ENCODE data around the genes MBD1 and C18orf54.

GRCh38 chr18:50096728-50097211 is 98.2 kb downstream of the MYO5B start:
- RRBS = no CpG with 5 or more reads among the region's 3 CpGs

- RRBS = no CpG with 5 or more reads among the region's 6 CpGs
These were observed 97.3 kb downstream of the MYO5B start for GRCh38 chr18:50097492-50098146.

- RRBS = no CpG with 5 or more reads among the region's 5 CpGs
These were observed 717 bp downstream of the MBD1 start for GRCh38 chr18:50280567-50281044.

DNA sequence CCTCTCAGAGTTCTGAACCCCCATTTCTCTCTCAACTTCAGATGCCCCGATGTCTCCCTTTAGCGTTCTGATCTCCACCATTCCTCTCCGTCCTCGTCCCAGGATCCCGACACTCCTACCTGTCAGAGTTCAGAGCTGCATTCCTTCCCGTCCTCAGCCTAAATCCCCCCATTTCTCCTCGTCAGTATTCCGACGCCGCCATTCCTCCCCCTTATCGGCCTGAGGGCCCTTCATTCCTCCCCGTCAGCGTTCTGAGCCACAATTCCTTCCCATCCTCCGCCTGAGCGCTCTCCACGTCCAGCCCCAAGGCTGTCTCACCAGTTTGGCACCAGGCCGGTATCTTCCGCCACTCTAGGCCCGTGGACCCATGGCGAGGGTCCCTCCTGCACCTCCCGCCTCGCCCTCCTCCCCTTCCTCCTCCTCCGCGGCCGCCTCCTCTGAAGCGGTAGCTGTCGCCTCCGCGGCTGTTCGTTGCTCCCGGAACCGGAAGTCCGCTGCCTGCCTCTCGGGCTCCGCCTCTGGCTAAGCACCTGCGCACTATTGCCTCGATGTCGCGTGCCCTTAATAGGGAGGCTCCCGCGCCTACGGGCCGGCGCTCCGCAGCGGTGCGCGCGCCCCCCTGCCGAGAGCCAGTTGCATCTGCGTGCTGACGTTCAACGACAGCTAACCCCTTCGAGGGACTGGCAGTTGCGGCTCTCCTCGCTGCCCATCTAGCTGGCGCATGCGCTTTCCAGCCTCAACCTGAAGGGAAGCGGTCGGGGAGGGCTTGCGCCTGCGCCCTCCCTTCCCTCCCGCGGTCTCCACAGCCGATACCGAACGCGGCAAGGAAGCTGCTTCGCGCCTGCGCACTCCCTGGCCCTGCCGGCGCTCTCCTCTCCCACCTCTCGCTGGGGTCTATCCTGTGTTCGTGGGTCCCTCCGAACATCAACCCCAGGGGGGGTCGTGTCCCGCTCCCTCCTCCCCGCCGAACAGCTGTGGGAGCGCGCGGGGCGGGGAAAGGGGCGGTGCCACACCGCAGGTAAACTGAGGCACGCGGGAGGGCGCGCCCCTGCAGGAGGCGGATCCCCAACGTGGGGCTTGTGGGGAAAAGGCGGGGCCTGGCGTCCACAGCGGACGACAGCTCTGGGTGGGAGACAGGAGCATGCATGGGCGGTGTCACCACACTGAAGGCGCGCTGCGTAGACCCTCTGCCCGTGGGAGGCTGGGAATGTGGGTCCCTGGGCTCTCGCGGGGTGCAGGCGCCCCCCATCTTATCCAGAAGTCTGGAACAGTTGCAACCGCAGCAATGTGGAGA is at the start of gene MBD1:
Gene MBD1, minus strand, starts transcription at position 479 of the 1,294 bp plus-strand sequence.
- RRBS = 0% methylated on average over 8 of the region's 105 CpGs

GRCh38 chr18:50284870-50285377 is 2.6 kb downstream of the CXXC1 start:
- RRBS = no CpG with 5 or more reads among the region's 13 CpGs

DNA sequence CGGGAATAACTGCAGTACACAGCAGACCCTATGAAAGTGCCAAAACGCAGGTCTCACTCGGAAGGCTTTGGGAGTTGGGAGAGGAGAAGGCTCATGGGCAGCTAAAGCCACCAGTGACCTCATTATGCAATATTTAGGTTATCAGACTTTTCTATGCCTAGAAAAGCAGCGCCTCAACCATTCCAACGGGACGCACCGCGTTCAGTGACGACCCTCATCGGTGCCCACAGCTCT is 887 bp upstream of the MAPK4 start:
- RRBS = no CpG with 5 or more reads among the region's 10 CpGs

DNA sequence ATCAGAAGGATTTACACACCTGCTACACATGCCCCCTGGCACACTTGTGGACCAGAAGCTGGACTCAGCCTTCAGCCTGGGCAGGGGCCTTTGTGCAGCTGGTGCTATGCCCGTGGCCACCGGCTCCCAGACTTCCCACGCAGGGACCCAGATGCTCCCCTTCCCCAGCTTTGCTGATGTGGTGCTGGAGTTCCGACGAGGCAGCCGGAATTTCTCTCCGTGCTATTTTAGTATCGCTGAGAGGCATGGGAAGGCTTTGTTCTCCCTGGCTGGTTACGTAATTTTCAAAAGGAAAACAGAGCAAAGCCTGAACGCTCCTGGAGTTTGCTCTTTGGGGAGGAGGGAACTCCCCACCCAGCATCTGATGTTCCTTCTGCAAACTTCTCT is 94.7 kb downstream of the MAPK4 start:
- RRBS = 12% methylated on average over 5 of the region's 10 CpGs

DNA sequence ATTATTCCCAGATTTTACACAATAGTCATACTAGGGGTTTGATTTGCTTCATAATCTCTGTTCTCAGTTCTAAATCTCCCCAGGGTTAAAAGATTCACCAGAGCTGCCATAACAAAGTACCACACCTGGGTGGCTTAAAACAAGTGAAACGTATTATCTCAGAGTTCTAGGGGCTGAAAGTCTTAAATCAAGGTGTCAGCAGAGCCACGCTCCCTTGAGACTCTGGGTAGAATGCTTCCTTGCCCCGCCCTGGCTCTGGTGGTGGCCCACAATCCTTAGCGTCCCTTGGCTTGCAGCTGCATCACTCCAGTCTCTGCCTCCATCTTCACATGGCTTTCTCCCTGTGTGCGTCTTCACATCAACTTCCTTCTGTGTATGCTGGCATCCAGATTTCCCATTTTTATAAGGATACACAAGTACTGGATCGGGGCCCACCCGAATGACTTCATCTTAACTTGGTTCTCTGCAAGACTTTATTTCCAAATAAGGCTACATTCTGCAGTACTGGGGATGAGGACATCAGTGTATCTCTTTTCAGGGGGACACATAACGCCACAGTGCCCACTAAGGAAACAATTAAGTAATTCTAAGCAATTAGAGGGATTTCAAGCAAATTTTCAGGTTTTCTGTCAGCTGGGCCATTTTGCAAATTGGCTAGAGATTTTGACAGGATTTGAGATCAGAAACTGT is 62.4 kb downstream of the MRO start:
- RRBS = no CpG with 5 or more reads among the region's 8 CpGs

- RRBS = 0% methylated on average over 5 of the region's 25 CpGs
These were observed 489 bp upstream of the SMAD4 start for GRCh38 chr18:51029447-51030001.

- RRBS = no CpG with 5 or more reads among the region's 4 CpGs
These were observed 76.9 kb downstream of the SMAD4 start for GRCh38 chr18:51106912-51107366.

DNA sequence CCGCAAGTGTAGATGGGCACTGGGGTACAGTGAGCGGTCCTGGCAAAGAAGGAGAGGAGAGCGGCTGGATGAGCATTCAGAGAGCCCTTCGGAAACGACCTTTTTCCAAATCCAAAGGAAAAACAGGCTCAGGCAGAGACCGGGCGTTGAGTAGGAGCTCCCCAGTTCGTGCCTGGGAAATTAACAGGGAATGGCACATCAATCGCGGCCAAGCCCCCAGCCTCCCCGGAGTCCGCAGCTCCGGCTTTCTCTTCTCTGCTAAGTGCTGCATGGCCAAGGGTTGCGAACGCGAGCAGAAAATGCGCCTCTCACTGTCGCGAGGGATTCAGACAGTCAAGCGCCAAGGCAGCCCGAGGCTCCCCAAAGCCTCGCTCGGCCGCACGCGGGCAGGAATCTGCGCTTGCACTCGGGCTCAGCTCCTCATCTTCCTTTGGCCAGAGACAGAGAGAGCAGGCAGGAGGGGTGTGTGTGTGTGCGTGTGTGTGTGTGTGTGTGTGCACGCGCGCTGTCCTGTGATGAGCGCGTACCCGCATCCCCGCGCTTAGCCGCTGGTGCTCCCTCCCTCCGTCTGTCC is 1.9 kb downstream of the DCC start:
- RRBS = 5% methylated on average over 6 of the region's 39 CpGs

DNA sequence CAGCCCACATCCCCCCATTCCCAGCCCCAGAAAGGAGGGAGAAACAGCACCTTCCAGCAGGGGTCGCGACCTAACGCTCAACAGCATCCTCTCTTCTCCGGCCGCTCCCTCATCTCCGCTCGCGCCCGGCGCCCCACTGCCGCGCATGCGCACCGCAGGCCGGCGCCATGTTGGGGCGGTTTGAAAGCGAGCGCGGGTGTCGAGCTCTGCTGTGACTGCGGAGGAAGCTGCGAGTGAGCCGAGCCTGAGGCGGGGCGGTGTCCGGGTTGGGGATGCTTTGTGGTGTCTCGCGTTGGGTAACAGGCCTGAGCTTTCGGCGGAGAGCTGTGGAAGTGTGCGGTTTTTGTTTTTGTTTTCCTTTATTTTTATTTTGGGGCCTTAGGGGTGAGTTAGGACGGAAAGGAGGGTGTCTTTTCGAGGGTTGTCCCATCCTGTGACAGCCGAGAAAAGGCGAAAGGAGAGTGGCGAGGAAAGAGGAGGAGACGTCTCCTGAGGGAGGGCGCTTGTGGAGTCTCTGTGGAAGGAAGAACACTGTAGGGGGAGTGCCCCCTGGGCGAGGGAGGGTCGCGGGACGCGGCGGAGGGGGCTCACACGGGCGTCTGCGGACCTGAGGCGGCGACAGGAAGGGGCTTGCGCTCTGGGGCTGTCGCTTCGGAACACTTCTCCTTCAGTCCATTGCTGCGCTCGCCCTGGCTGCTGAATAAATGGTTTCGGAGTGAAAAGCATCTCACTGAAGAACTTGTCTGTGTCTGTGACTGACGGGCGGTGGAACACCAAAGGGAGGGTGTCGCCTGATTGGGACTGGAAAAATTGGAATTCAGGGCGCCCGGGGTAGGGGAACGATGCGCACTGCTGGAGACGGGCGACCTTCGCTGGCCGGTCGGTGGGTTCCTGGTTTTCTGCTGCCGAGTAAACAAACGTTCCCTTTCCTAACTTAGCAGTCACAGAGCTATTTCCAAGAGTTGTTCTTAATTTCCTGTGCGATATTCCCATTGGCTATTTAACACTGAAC is at the start of gene C18orf54:
Gene C18orf54, plus strand, starts transcription at position 165 of the 1,012 bp plus-strand sequence.
- RRBS = 1% methylated on average over 13 of the region's 71 CpGs

- RRBS = no CpG with 5 or more reads among the region's 4 CpGs
These were observed 11.2 kb downstream of the CCDC68 start for GRCh38 chr18:54948059-54948442.

GRCh38 chr18:54957828-54958454 is 1.3 kb downstream of the CCDC68 start:
- RRBS = no CpG with 5 or more reads among the region's 5 CpGs

- RRBS = no CpG with 5 or more reads among the region's 2 CpGs
These were observed 167.2 kb downstream of the TCF4 start for GRCh38 chr18:55420875-55421187.

GRCh38 chr18:55477400-55478018 is 110.5 kb downstream of the TCF4 start:
- RRBS = no CpG with 5 or more reads among the region's 7 CpGs

GRCh38 chr18:55720818-55721411 is 132.9 kb upstream of the TCF4 start:
- RRBS = no CpG with 5 or more reads among the region's 23 CpGs

DNA sequence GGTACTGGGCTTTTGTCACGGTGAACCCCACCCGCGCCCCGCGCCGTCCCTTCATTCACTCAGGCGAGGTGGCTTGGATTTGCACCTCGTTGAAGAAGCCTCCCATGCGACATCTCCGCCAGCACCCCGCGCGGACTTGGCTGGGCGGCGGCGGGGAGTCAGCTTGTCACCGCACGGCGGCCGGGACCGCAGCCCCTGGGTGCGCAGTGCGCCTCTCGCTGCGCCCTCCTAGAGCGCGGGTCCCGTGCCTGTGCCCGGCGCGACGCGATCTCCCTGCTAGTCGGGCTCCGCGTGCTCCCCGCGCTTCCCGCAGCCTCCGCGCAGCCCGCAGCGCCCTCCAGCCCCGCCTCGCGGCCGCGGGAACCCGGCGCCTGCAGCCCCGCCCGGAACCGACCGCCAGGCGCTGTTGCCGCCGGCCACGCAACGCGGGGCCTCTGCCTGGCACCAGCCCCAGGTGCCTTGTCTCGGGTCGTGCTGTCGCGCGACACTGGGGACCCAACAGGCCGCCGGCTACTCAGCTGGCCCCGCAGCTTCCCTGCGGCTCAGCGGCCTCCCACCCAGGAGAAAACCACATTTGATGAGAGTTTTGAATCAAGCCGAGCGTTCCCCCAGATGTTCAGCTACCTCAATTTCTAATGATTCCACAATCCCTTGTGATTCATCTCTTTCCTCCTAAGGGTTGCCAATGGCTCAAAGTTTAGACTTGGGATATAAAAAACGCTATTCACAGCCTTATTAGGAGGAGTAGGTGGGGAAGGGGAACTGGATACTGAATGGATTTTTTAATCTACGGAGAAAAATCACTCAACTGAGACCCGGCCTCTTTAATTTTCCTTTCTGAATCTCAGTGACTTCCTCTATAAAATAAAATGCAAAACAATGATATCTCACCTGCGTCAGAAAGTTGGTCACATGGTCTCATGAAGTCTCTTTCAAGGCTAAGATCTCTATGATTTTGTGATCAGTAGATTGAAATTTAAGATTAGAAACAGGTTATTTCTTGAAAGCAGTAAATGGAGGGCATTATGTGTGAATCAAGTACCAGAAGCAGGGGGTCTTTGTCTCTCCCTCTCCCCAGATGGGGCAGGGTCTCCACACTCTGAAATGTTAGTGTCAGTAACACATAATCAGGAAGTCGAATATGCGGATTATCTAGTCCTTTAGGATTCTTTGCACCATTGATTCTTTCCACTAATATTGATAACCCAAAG is 192.5 kb upstream of the TCF4 start:
- RRBS = 5% methylated on average over 31 of the region's 78 CpGs

- RRBS = no CpG with 5 or more reads among the region's 7 CpGs
These were observed 279.0 kb upstream of the TCF4 start for GRCh38 chr18:55866907-55867430.

DNA sequence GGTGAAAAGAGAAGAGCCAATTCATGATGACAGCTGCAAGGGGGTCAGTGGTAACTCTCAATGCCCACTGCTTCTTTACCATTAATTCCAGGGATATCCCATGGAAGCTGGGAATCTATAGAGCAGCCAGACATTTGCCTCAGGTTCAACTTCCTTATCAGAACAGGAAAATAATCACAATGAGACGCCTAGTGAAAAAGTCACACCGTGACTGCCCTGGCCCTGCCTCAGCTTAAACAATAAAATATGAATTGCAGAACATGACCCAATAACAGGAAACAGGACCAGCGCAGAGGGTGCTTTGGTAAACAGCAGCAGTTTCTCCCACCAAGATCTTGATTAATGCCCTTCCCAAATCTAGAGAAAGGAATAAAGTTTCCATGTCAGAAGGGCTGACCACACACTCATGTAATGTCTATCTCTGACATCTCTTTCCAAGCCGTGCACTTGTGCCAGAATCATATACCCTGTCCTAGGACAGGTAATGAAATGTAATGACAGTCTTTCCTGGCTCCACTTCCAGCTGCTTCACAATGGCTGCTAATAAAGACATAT is 438.5 kb downstream of the TXNL1 start:
- RRBS = no CpG with 5 or more reads among the region's 4 CpGs